ENCODE data around the gene COX7B2.

GRCh38 chr4:41428540-41429187 lies 109.3 kb upstream of the LIMCH1 start:
- PRO-cap, result no peak

GRCh38 chr4:41437191-41437509 lies 100.8 kb upstream of the LIMCH1 start:
- PRO-cap, result no peak

DNA sequence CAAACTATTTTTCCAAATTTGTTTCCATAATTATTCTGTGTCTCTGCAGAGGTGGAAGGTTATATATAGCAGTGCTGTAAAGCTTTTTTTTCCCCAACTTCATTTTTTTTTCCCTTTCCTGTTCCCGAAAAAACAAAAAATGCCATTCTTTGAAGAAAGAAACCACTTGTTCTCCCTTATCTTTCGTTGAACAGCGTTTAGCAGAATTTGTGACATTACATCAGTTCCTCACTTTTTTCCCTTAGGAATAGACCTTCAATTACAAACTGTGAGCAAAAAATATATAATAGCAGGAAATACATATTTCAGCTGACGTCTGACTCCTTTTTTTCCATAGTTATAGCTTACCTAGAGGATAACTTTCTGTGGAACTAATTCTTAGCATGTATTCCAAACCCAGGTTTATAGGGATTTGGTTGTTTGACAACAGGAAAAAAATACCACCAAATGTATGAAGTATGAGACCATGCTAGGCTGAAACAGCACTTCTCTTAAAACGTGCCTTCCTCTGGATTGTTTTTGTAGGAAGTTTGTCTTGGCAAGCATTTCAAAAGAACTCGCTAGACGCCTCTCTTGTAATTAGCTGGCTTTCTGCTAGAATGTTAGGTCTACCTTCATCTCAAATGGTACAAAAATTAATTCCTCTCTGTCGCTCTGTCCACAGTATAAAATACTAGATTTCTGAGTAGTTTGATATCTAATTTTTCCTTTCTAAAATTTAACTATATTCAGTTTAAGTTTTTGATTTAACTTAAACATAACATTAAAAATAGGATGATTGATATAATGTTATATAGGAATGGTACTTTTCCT lies 2.0 kb upstream of the LIMCH1 start:
- PRO-cap, result no peak

GRCh38 chr4:41933894-41934479 lies 1.2 kb upstream of the TMEM33 start:
- PRO-cap, result no peak

- PRO-cap, result no peak
Measured at GRCh38 chr4:41935704-41936099, 473 bp downstream of the TMEM33 start.

- PRO-cap, result no peak
Measured at GRCh38 chr4:41956857-41957784, 21.9 kb downstream of the TMEM33 start.

- PRO-cap, result no peak
Measured at GRCh38 chr4:42150585-42151262, 1.7 kb downstream of the BEND4 start.

DNA sequence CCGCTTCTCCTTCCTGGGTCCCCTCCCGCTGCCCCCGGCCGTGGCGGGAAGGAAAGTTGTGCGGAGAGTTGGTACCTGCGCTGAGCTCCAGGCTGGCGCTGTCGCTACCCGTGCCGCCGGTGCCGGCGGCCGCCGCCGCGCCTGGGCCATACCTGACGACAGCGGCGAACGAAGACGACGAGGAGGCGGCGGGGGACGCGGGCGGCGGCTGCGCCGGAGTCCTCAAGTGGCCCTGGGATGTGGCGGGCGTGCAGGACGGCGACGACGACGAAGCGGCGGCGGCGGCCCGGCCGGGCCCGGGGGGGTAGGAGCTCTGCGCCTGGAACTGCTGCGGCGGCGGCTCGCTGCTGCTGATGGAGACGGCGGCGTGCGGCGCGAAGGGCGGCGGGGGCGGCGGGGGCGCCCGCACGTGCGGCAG lies 864 bp downstream of the BEND4 start:
- PRO-cap, result no peak

- PRO-cap, result no peak
Measured at GRCh38 chr4:42398723-42399483, 1.6 kb downstream of the SHISA3 start.

DNA sequence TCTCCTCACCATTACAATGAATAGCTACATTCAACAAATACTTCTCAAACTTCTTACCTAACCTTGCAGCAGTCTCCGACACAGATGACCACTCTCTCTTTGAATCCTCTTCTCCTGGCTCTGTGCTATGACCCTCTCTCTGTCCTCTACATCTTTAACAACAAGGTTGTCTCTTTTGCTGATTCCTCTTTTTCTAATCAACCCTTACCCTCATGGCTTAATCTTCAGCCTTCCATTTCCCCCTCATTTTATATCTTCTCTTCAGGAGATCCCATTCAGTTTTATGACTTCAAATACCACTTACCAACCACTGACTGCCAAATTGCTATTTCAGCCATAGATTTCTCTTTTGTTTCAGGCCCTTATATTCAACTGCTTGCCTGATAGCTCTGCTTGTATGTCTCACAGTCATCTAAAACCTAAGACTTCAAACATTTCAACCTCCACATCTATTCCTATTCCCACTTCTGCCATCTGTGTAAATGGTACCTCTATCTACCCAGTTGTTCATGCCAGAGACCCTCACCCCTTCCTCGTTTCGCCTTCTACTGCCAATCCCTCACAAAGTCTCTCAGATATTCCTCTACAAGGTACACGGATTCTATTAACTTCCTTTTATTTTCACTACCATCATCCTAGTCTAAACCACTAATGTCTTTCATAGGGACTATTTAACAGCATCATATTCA lies 110.0 kb downstream of the ATP8A1 start:
- PRO-cap, result no peak

DNA sequence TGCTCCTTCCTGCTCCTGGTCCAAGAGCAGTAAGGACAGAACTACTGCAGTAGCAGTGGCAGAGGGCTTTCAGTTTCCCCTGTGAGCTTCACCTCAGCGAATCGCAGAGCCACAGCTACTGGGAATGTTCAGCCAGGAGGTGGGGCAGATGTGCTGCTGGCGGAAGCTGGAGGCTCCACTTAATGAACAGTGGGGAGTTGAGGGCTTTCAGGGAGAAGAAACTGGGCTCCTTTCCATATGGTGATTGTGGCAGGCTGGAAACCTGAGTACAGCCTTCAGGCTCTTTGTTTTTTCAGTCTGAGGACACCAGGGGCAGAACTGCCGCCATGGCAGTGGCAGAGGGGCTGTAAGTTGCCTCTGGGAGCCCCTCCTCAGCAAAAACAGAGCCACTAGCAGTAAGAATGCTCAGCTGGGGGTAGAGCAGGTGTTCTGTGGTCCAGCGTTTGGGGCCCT lies 106.1 kb upstream of the GRXCR1 start:
- PRO-cap, result no peak

DNA sequence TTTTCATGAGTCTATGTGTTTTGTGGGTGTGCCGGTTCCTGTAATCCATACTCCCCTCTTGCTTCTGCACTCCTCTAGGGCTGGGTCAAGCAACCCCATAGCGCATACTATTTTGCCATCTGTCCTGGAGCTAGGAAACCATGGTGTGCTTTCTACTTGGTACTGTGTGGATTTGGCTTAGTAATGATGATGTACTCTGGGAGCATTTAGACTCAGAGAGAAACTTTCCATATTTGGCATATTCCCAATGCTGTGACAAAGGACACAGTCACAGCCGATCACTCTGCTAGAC lies 86.2 kb upstream of the GRXCR1 start:
- PRO-cap, result no peak

GRCh38 chr4:44916310-44916815 lies 190.0 kb upstream of the GNPDA2 start:
- PRO-cap, result no peak

GRCh38 chr4:45324757-45325154 lies 598.4 kb upstream of the GNPDA2 start:
- PRO-cap, result no peak

- PRO-cap, result no peak
Measured at GRCh38 chr4:46909132-46909481, at the start of gene COX7B2. Gene COX7B2, minus strand, starts transcription at chr4:46909245.

DNA sequence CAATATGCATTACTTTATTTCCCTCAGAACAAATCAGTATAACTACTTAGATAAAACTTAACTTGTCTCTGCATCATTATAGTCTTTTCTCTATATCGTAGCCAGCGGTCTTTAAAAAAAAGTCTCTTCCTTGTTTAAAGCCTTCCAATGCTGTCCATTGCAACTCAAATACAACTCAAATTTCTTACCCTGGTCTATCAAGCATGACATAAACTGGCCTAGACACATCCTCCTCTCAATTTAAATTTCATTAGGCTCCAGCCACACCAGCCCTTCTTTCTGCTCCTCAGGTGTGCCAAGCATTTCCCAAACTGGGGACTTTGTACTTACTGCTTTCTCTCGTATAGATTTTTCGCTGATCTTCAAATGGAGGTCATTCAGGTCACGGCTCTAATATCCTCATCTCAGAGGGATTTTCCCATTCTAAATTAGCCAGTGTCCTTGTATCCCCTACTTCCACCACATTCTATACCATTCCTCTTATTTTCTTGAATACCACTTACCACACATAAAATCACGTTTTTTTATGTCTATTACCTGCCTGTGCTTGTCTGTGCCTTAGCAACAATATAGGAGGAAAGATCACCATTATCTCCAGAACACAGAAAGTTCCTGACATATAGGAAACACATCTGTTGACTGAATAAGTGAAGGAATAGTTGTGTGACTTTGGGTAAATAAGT lies 5.9 kb upstream of the CORIN start:
- PRO-cap, result no peak

DNA sequence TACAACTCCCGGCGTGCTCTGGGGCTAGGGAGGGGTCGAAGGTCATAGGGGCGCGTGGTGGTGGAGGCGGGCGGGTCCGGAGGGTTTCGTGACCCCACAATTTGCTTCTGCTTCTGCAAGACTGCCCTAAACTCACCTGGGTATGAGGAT lies 267 bp upstream of the NFXL1 start:
- PRO-cap, result bidirectional peak, plus-strand start at position 53 of the sequence, minus-strand start outside the sequence

GRCh38 chr4:47930927-47931479 lies 16.6 kb upstream of the NFXL1 start:
- PRO-cap, result unidirectional peak, minus-strand start at chr4:47931179

DNA sequence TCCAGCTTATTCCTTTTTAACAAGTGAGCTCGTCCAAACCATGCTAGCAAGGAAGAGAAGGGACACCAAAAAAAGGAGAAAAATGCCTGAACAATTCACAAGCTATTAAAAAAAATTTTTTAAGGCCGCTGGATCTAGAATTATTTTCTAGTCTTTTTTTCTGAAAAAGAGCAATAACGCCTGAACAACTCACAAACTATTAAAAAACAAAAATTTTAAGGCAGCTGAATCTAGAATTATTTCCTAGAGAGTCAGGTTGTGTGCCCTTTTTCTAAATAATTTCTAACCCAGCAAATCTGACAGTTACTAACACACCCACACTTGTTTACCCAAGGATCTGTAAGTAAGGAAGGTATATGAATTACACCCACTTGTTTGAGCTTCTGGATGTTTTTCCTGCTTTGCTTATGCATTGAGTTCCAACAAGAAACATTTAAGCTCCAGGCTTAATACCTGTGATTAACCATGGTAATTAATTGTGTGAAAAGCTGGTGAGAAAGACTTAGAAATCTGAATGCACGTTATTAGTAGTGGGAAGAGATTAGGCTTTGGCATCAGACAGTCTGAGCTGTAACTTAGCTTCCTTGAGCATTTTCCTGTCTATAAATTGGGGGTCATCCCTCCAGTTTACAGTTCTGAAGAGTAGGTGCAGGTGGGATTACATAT lies 1.5 kb downstream of the NIPAL1 start:
- PRO-cap, result no peak

- PRO-cap, result no peak
Measured at GRCh38 chr4:48213736-48213984, 56.0 kb downstream of the TEC start.